H9 (cell line): Measurements from ENCODE around the gene JAK1.

GRCh38 chr1:64746322-64746677 lies 1.4 kb downstream of the RAVER2 start:
- PRO-cap = no peak

DNA sequence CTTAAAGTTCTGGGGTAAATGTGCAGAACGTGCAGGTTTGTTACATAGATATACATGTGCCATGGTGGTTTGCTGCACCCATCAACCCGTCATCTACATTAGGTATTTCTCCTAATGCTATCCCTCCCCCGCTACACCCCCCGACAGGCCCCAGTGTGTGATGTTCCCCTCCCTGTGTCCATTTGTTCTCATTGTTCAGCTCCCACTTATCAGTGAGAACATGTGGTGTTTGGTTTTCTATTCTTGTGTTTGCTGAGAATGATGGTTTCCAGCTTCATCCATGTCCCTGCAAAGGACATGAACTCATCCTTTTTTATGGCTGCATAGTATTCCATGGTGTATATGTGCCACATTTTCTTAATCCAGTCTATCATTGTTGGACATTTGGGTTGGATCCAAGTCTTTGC lies 28.3 kb downstream of the RAVER2 start:
- PRO-cap = no peak

GRCh38 chr1:64854343-64854996 lies 109.6 kb downstream of the RAVER2 start:
- PRO-cap = no peak

- PRO-cap = no peak
Observed at GRCh38 chr1:64883255-64883527, 83.2 kb downstream of the JAK1 start.

DNA sequence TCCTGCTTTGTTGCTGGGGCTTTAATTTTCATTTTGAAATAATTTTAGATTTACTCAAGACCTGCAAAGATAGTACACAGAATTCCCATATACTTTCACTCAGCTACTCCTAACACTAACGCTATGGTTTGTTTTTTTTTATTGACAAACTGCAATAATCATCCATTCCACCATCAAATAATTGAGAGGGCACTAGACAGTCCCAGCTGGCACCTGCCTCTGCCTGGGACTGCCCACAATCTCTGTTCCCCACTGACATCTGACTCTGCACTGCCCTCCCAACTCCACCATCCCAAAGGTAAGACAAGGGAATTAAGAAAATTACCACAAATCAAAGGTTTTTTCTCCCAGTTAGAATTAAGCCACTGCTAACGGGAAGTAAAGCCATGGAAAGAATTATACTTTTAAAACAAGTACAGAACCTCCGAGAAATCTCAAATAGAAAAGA lies 33.7 kb downstream of the JAK1 start:
- PRO-cap = no peak

DNA sequence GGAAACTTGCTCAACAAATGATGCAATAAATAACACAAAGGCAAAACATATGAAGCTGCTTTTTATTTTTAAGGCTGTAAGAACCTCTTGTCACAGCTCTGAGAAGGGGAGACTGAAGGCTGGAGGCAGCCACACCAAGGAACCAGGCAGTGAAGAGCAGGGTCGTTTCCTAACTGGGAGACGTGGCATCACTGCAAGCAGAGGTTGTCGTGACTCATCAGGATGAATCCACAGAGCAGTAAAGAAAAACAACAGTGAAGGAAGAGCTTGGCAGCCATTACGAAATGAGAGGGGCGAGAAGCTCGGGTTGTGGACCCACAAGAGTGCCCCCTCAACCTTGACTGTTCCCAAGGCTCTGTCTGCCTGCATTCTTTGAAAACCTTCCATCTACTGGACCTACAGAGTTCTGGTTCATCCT lies 32.1 kb downstream of the JAK1 start:
- PRO-cap = no peak

DNA sequence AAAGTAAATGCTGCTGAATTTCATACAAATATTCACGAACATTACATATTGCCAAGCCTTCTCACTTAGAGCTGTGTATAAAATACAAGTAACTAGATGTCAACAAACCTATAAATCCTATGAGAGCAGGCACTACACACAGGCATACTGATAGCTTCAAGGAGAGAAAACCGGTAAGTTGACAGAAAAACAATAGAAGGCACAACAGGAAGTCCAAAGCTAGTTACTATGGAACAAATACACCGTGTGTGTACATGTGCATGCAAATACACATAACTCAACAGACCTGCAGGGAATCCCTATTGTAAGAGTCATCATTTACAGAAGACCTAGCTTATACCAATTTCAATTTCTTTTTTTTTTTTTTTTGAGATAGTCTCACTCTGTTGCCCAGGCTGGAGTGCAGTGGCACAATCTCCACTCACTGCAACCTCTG lies 26.4 kb downstream of the JAK1 start:
- PRO-cap = no peak

DNA sequence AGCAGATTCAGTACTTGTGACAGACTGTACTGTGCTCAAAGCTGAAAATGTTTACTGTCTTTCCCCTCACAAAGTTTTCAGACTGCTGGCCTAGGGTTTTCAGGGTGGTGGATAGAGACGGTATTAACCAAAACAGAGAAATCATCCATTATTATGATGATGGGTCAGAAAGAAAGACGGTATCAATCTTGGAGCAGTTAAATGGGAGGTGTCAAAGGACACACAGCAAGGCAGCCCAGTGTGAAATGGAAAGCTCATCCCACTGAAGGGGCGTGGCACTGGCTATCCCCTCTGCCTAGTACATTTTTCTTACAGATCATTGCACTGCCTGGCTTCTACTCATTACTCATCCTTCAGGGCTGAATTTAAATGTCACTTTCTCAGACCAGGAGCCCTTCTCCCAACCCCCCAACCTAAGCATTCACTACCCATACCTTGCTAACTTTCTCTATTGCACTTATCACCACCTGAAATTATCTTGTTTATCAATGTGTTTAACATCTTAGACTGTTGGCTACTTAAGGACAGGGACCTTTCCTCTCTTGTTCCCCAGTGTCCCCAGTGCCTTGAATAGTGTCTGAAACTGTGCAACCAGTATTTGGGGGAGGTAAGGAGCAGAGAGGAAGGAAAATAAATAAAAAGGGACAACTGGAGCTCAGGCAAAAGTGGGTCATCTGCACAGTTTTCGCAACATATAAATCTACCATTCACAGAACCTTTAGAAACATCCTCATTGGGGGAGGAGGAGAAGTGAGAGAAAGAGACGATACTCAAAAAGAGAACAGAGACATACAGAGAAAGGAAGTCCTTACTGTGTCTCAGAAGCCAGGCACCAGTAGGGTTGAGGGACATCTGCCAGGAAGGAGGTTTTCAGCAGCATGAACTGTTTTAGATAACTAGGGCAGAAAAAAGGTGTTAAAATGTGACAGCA lies 10.0 kb downstream of the JAK1 start:
- PRO-cap = no peak

DNA sequence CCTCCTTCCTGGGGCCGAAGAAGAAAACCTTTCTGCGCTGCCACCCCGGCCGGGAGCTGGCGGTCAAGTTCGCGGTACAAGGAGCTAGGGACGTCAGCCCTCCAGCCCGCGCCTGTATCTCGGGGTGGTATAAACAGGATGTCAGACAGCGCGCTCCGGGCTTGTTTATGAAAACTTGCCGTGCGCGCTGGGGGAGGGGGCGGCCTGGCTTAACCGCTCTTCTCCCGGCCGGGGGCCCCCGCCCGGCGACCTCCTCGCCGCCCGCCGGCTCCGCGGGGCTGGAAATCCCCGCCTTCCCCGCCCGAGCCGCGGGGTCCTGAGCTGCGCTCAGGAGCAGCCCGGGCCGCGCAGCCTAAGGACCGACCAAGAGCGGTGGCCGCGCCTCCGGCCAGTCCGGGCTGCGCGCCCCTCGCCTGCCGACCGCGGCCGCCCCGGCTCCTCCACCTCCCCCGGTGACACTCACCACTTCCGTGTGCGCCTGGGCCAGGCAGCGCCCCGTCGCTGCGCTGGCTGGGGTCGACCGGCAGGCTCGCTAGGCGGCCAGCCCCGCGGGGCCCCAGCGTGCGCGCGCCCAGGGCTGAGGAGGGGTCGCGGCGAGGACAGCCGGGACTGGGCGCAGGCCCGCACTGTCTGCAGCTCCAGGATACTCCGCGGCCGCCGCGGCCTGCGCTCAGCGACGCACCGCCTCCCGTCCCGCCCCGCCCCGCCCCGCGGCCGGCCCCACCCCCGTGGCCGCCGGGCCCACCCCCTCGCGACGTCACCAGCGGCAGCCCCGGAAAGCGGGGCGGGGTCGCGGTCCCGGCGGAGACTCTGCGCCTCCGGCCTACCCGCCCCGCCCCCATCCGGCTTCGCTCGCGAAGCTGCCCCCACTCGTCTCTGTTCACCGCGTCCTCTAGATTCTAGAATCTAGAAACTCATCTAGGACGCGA lies at the start of gene JAK1:
Gene JAK1 (minus strand): TSS at position 680 of the 929 bp plus-strand sequence.
- PRO-cap = bidirectional peak, plus-strand start at position 330 of the sequence, minus-strand start at position 71 of the sequence; bidirectional peak, plus-strand start at position 465 of the sequence, minus-strand start at position 461 of the sequence; bidirectional peak, plus-strand start at position 841 of the sequence, minus-strand start at position 632 of the sequence

GRCh38 chr1:64982188-64982556 lies 15.8 kb upstream of the JAK1 start:
- PRO-cap = no peak

DNA sequence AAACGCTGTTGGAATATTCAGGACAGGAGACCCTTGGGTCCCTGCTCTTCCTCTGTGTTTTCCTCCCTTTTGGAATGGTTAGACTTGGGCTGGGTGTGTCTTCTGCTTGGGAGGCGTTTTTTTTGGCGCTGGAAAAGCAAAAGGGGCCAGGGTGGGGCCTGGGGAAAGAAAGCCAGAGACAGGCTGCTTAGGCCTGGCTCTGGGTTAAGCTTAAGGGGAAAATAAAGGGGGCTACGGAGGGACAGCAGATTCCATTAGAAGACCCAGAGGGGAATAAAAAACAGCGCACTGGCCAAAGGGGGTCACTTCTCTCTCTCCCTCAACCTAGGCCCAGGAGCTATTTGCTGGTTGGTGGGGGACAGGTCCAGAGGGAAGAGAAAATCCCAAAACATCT lies 82.4 kb upstream of the AK4 start:
- PRO-cap = no peak

- PRO-cap = no peak
Observed at GRCh38 chr1:65114247-65114637, 33.8 kb upstream of the AK4 start.

DNA sequence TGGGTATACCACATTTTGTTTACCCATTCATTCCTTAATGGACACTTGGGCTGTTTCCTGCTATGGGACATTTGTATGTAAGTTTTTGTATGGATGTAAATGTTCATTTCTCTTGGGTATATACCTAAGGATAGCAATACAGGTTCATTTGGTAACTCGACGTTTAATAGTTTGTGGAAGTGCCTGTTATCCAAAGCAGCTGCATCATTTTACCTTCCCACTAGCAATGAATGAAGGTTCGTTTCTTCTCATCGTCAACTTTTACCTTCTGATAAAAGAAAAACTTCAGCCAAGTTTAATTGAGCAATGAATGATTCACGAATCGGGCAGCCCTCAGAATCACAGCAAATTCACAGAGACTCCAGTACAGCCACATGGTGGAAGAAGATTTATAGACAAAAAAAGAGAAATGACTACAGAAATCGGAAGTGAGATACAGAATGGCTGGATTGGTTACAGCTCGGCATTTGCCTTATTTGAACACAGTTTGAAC lies 15.0 kb downstream of the AK4 start:
- PRO-cap = no peak

GRCh38 chr1:65247892-65248354 lies 61.4 kb upstream of the DNAJC6 start:
- PRO-cap = no peak

GRCh38 chr1:65812076-65812380 lies 19.3 kb downstream of the PDE4B start:
- PRO-cap = no peak

DNA sequence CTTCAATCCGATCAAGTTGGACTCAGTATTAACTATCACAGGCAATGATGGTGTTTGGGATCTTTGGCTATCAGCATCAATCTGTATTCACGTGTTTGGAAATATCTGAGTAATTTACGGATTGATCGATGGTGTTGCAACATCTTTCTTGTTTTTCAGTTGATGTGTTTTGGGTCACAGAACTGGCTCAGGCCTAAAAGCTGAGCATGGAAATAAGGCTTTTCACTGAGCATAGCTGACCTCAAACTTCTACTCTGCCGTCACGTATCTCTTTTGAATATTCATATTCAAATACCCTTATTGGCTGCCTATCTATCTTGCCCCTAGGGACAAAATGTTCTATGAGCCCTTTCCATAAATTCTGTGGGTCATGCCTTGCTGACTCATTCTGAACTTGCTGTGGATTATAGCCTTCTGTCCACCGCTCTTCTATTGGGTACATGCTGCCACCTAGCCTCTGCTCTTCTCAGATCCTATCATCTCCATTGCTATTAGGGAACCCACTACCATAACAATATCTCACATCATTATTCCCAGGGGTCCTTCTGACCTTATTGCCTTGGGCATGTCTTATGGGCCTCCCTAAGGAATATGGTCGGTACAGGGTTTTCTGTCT lies 156.1 kb downstream of the PDE4B start:
- PRO-cap = no peak

DNA sequence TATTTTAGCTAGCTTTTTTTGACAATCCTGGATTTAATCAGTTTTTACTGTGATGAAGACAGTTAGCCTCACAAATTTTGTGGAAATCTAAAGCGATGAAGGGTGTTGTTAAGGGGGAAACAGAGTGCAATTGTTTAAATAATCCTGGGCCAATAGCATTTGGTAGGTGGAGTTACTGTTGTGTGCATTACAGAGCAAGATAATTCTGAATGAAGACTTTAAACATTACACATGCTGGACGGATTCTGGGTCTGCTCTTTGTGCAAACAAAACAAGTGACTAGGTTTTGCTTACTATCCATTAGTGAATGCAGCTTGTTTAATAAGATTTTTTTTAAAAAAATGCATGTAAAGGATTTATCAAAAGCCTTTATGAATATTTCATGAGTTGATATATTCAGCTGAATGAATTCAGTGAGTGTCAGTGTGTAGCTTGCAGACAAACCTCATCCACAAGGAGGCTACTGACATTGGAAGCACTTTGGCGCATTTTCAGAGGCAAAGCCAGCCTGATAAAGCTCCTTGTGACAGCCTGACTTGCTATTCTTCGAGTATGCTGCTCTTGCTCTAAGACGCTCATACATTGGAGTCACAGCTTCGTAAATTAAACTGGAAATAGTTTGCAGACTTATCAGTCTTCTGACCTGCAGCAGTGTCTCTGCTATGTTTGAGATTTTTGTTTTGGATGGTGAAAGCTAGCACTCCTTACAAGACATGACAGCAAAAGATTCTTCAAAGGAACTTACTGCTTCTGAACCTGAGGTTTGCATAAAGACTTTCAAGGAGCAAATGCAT lies 199.7 kb downstream of the PDE4B start:
- PRO-cap = no peak

DNA sequence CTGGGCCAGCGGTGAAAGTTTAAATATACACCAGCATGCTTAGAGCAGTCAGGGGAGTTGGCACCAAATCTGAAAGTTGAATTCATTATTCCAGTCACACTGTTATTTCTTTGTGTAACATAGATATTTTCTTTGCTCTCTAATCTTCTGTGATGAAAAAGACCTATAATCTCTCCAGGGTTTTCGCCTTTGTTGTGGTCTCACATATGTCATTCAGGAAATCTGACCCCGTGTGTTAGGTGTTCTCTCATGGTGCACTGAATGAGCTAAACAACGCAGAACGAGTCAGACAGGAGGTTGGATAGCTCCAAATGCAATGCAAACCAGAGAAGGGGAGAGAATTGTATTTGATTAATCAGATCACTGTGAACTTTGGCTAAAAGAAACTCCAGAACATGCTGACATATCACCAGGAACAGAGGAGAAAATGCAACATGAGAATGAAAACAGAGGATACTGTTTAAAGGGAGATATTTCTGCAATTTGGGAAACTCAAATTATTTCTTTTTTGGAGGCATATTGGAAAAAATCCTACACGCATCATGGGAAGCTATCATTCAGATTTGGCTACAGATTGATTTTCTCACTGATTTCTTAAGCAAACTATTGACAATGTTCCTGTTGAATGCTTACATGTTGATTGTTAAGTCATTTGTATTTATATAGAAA lies 364.5 kb upstream of the SGIP1 start:
- PRO-cap = no peak

DNA sequence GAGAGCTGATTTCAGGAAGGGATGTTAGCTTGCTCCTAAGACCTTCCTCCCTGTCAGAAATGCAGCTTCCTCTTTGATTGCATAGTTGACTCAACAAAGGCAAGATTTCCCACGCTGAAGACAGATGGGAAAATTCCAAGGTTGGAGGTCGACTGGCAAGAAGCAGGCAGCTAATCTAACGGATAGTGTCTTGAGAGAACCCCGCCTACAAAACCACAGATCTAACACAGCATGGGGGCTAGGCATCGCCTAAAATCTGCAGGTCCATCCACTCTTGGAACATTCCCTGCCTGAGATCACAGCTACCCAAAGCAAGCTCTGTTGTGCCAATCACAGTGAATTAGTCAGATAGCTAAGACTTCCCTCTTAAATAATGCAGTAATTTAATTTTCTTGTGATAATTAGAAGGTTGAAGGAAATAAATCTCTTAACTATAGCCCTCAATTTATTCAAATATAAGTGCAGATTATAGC lies 357.8 kb upstream of the SGIP1 start:
- PRO-cap = no peak

GRCh38 chr1:66275529-66276153 lies 258.3 kb upstream of the SGIP1 start:
- PRO-cap = no peak